Fibroblast of the aortic adventitia (primary cell): ENCODE measurements around the genes FFAR3, KRTDAP, PMIS2, UPK1A and LRFN3.

DNA sequence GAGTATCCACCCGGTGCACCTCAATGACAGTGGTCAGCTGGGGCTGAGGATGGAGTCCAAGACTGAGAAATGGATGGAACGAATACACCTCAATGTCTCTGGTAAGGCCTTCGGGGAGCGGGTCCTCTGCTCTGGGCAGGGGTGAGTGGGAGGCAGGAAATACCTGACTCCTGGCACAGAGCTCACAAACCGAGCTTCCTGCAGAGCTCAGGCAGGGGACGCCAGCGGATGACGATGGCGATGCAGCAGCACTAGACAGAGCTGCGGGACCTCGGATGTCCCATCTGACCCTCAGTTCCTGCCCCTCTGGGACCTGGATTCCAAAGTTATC lies 3.8 kb downstream of the CD22 start:
- CAGE, long polyA plus RNA, result no peak

GRCh38 chr19:35358297-35358538 lies at the start of gene FFAR3:
FFAR3 (plus strand) TSS chr19:35358460.
- CAGE, long polyA plus RNA, result no peak

DNA sequence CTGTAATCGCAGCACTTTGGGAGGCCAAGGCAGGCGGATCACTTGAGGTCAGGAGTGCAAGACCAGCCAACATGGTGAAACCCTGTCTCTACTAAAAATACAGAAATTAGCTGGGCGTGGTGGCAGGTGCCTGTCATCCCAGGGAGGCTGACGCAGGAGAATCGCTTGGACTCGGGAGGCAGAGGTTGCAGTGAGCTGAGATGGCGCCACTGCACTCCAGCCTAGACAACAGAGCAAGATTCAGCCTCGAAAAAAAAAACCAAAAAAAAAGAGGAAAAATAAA lies 453 bp upstream of the FFAR2 start:
- CAGE, long polyA plus RNA, result no peak

- CAGE, long polyA plus RNA, result no peak
Observed at GRCh38 chr19:35490270-35490968, at the start of gene KRTDAP. KRTDAP (minus strand) TSS chr19:35490464.

DNA sequence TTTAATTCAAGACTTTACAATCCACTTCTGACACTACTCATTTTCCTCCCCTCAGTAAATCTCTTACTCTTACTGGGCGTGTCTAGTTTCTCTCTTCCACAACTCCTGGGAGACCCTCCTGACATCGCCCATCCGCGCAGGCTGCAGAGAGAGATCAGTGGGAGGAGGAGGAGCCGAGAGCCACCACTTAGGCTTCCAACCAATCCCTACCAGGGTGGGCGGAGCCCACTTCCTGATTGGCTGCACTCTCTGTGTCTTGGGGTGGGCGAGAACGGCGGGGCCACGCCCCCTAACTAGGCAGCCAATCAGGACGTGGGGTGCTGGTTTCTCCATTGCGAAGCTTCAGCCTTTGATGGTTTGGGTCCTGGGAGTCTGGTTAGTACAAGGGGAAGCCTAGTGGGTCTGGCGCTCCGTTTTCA lies at the start of gene PMIS2:
PMIS2 (plus strand) TSS at position 367 of the 419 bp plus-strand sequence.
- CAGE, long polyA plus RNA, result no peak

DNA sequence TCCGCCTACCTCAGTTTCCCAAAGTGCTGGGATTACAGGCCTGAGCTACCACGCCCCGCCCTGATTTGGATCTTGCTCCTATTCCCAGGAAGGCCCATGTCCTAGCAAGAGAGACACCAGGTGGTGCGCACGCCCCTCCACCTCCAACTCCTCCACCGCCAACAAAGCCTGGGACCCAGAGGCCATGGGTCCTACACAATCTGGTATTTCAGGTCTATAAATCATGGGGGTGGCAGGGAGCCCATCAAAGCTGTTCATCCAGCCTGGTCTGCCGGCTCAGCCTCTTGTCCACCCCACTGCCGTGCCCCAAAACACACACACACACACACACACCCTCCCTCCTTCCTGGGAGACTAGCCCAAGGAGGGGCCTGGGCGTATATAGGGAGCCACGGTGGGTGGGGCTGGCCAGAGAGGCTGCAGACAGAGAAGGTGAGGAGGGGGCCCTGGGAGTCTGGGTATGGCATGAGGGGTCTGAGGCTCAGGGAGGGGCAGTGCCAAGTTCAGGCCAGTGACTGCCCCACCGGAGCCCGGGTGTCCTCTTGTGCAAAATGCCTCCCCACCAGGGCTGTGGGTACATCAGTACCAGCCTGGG lies at the start of gene UPK1A:
UPK1A (plus strand) TSS at position 410 of the 594 bp plus-strand sequence.
- CAGE, long polyA plus RNA, result no peak

DNA sequence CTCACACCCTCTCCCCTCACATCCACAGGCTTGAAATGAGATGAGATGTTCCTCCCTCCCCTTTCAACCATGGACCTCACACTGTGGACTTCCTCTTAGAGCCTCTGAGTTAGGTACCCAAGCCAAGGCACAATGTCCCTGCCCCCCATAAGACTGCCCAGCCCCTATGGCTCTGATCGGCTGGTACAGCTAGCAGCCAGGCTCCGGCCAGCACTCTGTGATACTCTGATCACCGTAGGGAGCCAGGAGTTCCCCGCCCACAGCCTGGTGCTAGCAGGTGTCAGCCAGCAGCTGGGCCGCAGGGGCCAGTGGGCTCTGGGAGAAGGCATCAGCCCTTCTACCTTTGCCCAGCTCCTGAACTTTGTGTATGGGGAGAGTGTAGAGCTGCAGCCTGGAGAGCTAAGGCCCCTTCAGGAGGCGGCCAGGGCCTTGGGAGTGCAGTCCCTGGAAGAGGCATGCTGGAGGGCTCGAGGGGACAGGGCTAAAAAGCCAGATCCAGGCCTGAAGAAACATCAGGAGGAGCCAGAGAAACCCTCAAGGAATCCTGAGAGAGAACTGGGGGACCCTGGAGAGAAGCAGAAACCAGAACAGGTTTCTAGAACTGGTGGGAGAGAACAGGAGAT lies 3.2 kb upstream of the KMT2B start:
- CAGE, long polyA plus RNA, result no peak

DNA sequence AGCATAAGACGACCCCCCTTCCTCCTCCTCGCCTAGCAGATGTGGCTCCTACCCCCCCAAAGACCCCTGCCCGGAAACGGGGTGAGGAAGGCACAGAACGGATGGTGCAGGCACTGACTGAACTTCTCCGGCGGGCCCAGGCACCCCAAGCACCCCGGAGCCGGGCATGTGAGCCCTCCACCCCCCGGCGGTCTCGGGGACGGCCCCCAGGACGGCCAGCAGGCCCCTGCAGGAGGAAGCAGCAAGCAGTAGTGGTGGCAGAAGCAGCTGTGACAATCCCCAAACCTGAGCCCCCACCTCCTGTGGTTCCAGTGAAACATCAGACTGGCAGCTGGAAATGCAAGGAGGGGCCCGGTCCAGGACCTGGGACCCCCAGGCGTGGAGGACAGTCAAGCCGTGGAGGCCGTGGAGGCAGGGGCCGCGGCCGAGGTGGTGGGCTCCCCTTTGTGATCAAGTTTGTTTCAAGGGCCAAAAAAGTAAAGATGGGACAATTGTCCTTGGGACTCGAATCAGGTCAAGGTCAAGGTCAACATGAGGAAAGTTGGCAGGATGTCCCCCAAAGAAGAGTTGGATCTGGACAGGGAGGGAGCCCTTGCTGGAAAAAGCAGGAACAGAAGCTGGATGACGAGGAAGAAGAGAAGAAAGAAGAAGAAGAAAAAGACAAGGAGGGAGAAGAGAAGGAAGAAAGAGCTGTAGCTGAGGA lies 2.2 kb downstream of the KMT2B start:
- CAGE, long polyA plus RNA, result no peak

DNA sequence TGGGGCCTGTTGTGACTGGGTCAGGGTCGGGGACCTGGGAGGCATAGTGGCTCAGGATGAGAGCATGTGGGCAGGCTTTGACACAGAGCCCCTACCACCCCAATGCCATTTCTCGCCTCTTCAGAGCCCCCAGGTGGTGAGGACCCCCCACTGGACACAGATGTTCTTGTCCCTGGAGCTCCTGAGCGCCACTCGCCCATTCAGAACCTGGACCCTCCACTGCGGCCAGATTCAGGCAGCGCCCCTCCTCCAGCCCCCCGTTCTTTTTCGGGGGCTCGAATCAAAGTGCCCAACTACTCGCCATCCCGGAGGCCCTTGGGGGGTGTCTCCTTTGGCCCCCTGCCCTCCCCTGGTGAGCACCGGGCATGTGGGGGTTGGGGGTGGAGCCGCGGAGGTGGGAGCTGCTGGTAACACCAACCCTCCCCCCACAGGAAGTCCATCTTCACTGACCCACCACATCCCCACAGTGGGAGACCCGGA lies 10.4 kb downstream of the IGFLR1 start:
- CAGE, long polyA plus RNA, result no peak

GRCh38 chr19:35753670-35754379 lies 3.0 kb downstream of the HSPB6 start:
- CAGE, long polyA plus RNA, result no peak

- CAGE, long polyA plus RNA, result no peak
Observed at GRCh38 chr19:35784274-35785526, 9.3 kb downstream of the ARHGAP33 start.

DNA sequence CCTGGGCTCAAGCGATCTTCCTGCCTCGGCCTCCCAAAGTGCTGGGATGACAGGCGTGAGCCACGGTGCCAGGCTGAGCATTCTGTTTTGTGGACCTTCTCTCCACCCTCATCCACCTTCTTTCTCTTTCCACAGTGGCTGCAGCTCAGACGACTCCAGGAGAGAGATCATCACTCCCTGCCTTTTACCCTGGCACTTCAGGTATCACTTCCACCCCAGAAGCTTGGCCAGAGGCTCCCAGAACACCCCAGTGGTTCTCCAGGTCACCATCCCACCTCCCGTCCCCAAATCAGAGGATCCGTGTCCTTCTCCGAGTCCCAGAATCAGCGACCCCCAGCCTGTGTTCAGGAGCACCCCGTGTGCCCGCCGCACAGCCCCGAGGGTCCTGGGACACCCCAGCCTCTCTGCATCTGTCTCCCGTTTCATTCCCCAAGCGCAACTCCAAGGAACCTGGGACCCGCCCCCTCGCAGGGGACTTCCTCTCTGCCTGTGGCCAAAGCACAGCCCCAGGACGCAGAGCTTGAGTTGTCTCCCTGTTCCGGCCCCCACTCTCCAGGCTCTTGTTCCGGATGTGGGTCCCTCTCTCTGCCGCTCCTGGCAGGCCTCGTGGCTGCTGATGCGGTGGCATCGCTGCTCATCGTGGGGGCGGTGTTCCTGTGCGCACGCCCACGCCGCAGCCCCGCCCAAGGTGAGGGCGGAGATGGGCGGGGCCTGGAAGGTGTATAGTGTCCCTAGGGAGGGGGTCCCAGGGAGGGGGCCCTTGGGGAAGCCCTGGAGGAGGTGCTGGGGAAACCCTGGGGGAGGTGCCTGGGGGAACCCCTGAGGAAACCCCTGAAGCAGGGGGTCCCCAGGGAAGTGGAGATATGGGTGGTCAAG lies 1.1 kb downstream of the HCST start:
- CAGE, long polyA plus RNA, result no peak

GRCh38 chr19:35931135-35932283 lies 4.7 kb upstream of the LRFN3 start:
- CAGE, long polyA plus RNA, result no peak

- CAGE, long polyA plus RNA, result no peak
Observed at GRCh38 chr19:35935858-35936912, at the start of gene LRFN3. LRFN3 (plus strand) TSS chr19:35936374.

DNA sequence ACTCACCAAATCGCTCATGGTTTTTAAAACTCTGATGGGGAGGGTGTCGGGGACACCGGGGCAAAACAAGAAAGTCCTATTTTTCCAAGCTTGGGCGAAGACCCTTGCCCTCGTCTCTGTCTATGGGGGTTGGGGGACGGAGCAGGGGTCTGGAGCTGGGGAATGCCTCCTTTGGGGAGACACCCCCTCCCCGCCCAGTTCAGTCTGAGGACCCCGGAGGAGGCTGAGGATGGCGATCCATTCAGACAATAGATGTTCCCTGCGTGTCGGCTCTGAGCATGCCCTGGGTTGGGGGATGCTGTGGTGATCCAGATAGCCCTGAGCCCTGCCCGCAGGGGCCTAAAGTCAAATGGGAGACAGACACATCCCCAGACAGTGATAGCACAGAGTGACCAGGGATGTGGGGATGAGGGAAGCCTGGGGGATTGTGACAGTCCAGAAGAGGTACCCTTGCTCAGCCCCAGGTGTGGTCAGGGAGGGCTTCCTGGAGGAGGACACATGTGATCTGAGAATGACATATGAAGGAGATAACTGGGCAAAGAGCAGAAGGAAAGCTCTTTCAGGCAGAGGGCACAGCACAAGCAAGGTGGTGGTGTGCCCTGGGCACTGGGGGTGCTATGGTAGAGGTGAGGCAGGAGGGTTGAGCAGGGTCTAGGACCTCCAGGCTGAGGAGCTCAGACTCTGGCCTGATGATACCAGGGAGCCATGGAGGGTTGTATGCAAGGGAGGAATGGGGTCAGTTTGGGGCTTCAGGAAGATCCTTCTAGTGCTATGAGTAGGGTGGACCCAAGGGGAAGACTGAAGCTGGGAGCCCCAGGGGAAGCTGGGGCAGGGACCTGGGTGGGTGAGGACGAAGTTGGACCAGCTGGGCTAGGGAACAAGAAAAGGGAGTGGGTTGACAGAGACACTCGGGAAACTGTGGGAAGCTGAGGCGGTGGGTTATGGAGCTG lies 9.2 kb downstream of the LRFN3 start:
- CAGE, long polyA plus RNA, result no peak

- CAGE, long polyA plus RNA, result no peak
Observed at GRCh38 chr19:36015152-36016305, 1.5 kb upstream of the ALKBH6 start.

GRCh38 chr19:36113913-36114677 lies 580 bp downstream of the POLR2I start:
- CAGE, long polyA plus RNA, result no peak

- CAGE, long polyA plus RNA, result no peak
Observed at GRCh38 chr19:36115924-36116462, 725 bp downstream of the TBCB start.

GRCh38 chr19:36155496-36156834 lies 3.7 kb upstream of the COX7A1 start:
- CAGE, long polyA plus RNA, result no peak

DNA sequence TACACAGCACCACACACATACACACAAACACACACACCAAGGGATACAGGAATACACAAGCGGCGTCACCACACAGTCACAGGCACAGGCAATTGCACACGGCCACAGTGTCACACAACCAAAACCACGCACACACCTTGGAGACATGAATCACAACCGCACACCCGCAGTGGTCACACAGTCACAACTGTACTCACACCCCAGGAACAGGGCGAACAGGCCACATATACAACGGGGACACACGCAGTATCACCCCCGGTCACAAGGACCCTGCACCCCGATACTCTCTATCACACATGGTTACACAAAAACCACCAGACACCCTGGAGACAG lies 366 bp downstream of the ZNF565 start:
- CAGE, long polyA plus RNA, result no peak